ENCODE data around the genes SEMA6D and ATP8B4.

- RRBS = no CpG with 5 or more reads among the region's 5 CpGs
Observed at GRCh38 chr15:45610165-45610578, 23.0 kb downstream of the BLOC1S6 start.

DNA sequence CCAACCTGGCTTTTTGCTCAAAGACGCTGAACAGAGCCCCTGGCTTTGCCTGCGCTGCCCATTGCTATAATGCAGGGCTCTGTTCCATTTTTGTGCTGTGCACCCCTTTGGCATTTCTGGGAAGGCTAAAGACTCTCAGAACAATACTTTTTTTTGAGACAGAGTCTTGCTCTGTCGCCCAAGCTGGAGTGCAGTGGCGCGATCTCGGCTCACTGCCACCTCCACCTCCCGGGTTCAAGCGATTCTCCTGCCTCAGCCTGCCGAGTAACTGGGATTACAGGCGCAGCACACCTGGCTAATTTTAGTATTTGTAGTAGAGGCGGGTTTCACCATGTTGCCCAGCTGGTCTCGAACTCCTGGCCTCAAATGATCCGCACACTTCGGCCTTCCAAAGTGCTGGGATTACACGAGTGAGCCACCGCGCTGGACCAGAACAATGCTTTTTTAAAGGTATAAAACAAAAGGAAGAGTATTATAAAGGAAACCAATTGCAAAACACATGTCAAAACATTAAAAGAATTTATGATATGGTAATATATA is 940 bp downstream of the SQOR start:
- RRBS = no CpG with 5 or more reads among the region's 17 CpGs

- RRBS = no CpG with 5 or more reads among the region's 6 CpGs
Observed at GRCh38 chr15:45645413-45646022, 10.7 kb downstream of the SQOR start.

DNA sequence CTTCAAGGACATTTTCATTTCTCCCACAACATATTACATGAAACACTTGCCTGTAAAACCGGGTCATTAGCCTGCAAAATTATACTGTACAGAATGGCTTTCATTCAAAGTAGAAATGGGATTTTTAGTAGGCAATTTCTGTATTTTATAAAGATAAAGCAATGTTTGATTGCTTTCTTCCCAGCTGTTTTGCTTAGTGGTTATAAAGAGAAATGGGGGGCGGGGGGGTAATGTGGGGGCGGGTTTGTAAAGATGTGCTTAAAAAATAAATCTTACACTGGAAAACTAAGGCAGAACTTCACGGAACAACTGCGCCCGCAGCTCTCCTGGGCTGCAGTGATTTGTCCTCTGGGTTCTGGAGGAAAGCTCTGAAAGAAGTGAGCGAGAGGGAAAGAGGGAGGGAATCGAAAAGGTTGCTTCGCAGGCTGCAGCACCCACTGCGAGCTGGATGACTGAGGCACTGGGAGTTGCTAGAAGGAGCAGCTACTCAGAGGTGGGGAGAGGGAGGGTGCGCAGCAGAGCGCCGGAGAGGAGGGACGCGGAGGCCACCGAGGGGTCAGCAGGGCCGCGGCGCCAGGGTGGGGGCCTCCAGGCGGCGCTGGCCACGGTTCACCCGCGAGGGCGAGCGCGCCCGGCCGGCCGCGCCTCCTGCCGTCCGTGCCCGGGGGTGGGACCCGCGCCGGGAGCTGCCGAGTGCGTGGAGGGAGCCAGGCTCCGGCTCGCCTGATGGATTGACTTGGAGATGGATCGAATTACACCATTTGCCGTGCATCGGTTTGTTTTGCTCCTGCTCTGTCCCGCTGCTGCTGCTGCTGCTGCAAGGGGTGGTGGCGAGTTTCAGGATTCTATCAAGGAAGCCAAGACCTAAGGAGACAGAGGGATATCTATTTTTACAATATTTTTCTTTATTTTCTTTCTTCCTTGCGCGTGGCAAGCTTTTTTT is at the start of gene SEMA6D:
TSS of gene SEMA6D (plus strand) at position 795 of the 943 bp plus-strand sequence.
- RRBS = 0% methylated on average over 3 of the region's 48 CpGs

- RRBS = no CpG with 5 or more reads among the region's 8 CpGs
Observed at GRCh38 chr15:48467825-48468611, 136.8 kb downstream of the DUT start.

- RRBS = no CpG with 5 or more reads among the region's 4 CpGs
Observed at GRCh38 chr15:48599886-48600390, 45.6 kb downstream of the FBN1 start.

DNA sequence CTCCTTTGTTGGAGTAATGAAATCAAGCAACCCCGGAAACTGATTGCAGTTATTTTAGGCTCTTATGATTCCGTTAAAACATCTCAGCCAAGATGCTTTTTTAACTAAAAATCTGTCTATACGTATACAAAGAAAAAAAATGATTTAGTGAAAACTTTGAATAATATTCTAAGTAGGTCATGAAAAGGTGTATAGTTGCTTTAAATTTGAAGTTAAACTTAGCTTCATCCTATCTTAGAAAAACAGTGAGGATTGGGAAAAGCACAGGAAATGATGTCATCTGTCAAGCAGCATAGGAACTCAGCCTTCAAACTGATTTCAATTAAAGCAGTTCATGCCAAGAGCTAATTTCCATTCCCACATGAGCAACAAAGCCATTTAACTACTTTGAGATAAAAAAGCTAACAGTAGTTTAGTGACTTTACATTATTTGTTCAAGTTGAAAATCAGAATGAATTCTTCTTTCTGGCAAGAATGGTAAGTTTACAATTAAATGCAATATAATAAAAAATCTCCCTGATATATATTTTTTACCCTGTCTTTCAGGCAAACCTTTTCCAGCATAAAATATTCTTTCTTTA is 42.8 kb downstream of the FBN1 start:
- RRBS = no CpG with 5 or more reads among the region's 3 CpGs

DNA sequence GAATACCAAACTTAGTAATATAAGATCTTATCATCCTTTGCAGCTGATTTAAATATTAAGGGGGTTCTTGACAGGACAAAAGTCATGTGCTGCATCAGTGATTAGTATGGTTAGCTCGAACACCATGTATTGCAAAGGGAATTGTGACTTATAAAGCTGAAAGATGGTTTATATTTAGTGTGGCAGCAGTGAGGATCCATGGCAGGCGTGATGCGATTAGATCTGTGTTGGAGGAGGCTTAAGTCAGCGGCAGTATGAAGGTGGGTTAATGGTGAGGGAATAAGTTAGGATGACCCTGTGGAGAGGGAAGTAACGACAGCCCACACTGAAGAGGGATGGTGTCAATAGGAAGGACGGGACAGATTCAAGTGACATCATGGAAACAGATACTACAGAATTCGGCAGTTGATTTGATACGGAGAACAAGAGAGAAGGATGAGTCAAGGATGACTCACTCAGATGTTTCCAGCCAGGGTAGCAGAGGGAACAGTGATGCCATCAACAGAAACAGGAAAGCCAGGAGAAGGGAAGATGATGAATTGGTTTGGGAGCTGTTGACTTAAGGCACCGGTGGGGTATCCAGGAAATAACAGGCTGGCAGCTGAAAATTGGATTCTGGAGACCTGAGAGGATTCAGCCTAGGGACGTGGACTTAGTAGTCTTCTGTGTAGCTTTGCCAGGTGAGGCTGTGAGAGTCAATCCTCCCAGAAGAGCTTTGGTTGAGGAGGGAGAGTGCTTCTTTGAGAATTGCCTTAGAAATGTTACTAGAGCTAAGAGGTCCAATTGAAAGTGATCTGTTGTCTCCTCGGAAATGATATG is 38.0 kb downstream of the SHC4 start:
- RRBS = no CpG with 5 or more reads among the region's 11 CpGs

- RRBS = no CpG with 5 or more reads among the region's 4 CpGs
Observed at GRCh38 chr15:48964104-48964408, 337 bp upstream of the SHC4 start.

- RRBS = no CpG with 5 or more reads among the region's 3 CpGs
Observed at GRCh38 chr15:48987010-48987675, 23.4 kb upstream of the SHC4 start.

DNA sequence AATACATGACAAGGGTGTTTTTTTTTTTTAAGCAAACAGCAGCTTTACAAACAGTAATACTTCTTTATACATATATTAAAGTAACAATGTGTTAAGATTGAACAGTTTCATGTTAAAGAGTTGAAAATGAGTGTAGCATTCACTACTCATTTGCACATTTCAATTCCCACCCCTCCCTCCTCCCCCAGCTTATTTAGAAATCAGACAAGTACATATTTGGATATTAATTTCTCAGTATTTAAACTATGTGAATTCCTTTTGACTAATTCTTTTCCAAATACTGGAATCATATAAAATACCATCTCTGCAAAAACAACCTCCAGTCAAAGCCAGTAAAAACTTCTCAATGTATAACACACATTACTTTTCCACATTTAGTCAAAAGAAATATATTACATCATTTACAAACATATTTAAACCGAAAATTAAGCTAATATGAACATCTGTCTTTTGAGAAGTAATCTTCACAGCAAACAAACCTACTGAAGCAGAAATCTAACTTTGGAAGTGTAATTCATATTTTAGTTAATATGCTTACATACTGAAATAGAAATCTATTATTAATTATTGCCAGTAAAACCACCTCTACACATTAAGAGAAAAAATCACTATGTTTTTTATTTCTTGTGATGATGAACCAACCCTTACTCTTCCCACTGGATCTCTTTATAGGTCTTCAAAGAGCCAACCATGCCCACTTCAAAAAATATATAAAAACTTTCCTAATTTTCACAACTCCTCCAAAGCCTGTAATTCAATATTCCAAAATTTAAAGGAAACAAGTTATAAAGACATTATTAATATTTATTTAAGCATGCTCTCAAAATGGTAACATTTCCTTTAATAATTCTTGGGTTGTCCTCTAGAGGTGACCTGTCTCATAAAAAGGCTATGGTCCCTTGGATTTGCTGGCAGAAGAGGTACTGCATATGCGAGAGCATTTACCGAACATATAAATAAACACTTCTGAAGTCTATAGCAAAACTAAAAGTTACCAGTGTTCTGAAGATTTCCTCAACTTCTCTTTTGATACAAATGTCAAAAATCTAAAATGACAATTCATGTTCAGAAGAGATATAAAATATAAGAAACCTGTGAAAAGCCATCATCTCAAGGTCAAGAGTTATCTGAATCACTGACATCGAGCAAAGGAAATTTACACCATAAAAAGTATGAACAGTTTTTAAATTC is 25.8 kb upstream of the SHC4 start:
- RRBS = no CpG with 5 or more reads among the region's 4 CpGs

- RRBS = no CpG with 5 or more reads among the region's 24 CpGs
Observed at GRCh38 chr15:49154607-49155264, 663 bp downstream of the COPS2 start.

GRCh38 chr15:49490907-49491215 is 67.8 kb downstream of the FGF7 start:
- RRBS = no CpG with 5 or more reads among the region's 2 CpGs

DNA sequence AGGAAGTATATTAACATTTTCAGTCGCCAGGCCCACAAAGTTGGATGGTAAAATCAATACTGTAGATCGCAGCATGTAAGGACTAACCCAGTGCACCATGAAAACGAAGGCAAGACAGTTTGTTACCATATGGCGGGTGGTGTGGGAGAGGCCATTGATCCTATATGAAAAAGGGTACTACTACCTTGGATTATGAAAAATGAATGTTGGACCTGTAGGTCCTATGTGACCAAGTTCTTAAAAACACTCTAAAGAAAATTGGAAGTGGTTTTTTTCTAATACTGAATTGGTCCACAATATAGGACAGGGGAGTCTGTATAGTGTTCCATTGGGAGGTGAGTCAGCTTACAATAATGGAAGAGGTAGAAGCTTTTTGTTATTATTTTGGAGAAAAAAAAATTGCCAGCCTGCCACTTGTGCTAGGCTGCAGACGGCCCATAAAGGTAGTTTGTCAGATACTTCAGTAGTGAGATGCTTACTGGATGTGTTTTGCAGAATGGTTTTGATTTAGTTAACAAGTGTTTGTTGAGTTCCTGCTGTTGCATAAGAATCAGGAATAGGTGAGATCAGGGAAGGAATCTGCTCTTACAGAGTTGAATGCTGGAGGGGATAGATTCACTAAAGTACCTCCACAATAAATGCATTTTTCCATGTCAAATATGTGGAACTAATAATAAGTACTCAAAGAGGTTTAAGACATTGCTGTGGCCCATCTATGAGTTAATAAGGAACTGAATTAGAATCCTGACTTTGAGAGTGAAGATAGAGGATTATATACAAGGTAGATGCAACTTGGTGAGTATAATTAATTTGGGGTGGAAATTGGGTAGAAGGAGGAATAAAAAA is 1.0 kb downstream of the DTWD1 start:
- RRBS = no CpG with 5 or more reads among the region's 5 CpGs

DNA sequence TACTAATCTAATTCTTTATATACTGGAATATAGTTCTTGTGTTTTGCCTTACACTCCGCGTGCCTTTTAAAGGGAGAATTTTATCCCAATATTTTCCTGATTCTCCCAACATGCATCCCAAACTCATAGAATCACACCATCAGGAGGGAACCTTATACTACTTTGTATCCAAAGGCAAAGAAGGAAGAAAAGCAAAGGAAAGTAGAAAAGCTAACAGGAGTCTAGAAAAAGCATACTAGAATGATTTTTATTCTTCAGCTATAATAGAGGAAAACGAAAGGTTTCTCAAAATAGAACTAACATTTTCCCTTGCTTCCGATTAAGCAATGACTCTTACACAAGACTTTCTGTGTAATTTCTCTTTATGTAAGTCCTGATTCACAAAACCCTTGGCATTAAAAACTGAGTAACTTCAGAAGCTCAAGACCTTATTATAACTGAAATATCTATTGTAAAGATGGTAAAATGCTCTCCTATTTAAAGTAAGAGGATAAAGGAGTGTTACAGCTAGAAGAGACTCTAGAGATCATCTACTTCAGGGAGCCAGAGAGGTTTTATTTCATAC is 97.3 kb downstream of the DTWD1 start:
- RRBS = no CpG with 5 or more reads among the region's 4 CpGs

GRCh38 chr15:49877971-49878254 is 241.1 kb downstream of the ATP8B4 start:
- RRBS = no CpG with 5 or more reads among the region's 2 CpGs

DNA sequence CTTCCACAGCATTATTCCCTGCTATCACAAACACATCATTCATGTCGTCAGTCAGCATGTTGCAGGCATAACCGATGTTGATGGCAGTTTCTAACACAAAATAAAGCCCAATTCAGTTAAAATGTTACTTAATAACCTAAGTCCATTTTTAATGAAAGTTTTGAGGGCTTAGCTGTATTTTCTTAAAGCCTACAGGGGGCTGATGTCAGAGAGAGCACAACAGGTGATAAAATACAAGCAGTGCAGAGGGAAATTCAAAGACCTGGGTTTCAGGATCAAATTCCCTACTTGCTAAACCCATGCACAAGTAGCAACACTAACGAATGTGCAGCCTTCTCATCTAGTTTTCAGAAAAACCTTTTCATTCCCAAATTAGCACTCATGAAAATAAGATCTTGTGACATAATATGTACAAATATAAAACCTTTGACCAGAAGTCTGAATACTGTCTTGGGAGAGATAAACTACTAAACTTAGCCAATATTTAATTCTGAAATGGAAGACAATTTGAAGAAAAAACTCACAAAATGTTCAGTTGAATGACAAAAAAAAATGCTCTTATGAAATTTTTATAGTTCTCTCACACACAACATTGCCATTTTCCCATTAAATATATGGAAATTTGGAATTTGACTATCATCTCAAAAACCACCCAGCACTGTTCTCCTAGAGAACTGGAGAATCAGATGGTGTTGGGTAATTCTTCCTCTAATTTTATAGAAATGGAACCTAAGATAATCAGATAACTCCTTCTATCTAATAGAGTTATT is 201.9 kb downstream of the ATP8B4 start:
- RRBS = no CpG with 5 or more reads among the region's 3 CpGs

DNA sequence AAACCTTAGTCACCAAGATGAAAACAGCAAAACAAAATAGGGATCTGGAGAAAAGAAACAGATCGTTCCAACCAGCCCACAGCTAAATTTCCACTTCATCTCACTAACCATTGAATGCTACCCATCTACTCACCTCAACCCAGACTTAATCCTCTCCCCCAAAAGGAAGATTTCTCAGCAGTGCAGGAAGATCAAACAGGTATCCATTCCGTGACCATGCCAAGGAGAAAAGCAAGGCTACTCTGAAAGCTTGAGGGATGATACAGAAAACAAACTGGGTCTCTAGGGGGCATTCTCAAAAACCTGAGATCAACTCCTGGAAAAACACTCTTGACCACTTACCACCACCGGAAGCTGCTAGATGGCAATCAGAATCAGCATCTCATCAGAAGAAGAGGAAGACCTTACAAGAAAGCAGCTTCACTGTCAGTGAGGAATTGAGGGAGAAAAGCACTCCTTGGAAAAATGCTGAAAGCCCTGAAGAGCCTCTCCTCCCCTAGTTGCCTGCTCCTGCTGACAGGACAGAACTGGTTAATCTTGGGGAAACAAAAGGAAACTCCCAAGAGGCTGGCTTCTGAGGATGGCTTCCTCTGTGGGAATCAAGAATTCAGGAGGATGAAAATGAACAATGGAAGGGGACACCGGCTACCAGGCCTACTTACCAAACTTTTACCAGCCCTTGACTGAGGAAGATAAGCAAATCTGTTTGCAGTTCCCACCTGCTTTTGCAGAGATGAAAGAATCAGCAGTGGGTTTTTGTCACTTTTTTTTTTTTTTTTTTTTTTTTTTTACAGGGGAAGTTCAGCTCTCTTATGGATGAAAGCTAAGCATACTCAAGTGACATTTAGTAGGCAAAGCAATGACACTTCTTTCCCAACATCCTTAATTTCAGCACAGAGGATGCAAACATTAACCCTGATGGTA is at the start of gene ATP8B4:
TSS of gene ATP8B4 (minus strand) at position 244 of the 924 bp plus-strand sequence.
- RRBS = no CpG with 5 or more reads among the region's 4 CpGs

GRCh38 chr15:50183163-50183999 is 1.4 kb downstream of the SLC27A2 start:
- RRBS = no CpG with 5 or more reads among the region's 6 CpGs

DNA sequence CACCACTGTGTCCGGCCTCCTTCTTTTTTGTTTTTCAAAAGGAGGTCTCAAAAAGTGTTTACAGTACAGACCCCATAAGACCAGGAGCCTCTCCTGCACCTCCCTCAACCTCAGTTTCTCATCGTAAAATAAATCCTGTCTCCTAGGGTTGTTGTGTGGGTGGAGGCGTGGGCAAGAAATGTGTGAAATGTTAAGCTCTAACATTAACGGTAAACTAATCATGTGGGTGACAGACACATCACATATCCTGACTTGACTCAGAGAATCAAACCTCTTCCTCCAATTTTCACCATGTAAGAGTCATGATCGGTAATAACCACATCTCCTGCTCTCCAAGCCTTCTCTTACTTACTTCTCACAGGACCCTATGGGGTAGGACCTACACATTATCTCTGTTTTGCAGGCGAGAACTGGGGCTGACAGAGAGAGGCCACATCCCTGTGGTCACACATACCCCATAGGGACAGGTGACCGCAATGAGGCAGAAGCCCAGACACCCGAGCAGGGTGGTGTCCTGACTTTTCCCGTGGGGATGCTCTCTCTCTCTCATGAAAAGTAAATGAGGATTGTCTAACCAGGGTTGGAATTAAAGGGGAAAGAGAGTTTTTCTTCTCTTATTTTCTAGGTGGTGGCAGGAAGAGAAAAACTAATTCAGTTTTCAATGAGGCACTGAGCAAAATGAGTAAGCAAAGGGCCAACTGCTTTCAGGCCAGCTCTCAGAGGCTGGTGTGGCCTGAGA is 5.1 kb downstream of the HDC start:
- RRBS = no CpG with 5 or more reads among the region's 9 CpGs